Colon Carcinoma Metastatic in the Brain (tissue), 2 donors: ENCODE measurements around a stretch of chr15.

GRCh38 chr15:74174752-74175401 lies 1.4 kb downstream of the ISLR start:
- PRO-cap, 2 experiments = no peak in any of the 2 experiments

DNA sequence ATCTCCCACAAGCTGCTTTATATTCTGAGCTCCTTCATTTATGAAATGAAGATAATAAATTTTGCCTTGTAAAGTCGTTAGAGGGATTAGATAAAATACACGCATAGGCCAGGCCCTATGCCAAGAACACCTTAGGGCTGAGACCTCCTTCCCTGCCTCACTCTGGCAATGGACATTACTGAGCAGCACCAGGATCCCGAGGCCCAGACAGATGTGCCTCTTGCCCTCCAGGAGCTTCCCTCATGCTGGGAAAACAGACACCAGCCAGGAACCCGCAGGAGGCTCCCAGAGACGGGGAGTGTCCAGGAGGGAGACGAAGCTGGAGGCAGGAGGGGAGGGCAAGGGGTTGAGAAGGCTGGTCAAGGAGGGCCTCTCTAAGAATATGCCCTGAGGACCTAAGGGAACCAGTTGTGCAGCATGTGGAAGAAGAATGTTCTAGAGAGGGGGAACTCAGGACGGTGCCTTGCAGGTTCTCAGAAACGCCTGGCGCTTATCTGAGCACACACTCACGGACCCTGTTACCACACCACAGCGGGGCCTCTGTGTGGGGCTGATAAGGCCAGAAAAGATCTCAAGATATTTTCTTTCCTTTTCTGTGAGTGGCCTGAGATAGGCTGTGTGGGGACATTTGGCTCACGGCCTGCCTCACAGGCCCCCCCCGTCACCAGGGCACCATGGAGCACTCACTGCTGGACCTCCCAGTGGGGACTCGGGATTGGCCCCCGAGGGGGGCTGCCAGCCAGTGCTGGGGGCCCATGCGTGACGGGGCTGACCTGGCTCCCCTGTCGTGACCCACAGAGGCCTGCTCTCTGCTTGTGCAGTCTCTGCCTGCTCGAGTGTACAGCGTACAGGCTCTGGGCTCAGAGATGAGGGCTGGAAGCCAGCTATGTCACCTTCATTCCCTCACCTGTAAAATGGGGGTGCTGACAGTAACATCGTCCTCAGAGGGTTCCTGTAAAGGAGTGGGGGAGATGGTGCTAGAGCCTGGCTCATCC lies 22.0 kb upstream of the CYP11A1 start:
- PRO-cap, 2 experiments = no peak in any of the 2 experiments

GRCh38 chr15:74405731-74406422 lies 27.9 kb downstream of the SEMA7A start:
- PRO-cap, 2 experiments = no peak in any of the 2 experiments

GRCh38 chr15:74409772-74410198 lies 24.0 kb downstream of the SEMA7A start:
- PRO-cap, 2 experiments = no peak in any of the 2 experiments

DNA sequence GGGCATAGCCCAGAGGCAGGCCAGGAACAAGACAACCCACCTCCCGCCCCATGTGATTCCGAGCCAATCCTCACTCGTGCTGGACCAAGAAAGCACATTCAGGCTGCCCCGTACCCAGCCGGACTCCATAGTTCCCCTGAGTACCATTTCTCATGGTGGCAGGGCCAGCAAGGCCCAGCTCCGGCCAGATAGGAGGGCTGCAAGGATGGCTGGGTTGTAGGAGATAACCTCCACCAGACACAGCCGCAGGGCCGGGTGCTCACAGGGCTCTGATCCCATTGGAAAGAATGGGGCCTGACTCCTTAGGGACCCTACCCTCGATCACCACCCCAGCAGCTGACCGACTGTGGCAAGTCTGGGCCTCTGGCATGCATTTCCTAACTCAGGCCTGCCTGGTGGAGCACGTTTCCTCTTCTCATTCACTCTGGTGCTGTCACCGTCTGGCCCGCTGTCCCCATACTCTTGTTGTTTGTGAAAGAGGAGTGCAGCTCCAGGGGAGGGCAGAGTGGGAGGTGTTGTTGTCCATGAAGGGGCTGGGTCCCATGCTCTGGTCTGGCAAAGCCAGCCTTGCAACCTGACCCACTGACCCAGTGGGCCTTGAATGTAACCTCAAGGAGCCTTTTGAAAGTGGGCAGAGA lies 11.2 kb downstream of the SEMA7A start:
- PRO-cap, 2 experiments = no peak in any of the 2 experiments

DNA sequence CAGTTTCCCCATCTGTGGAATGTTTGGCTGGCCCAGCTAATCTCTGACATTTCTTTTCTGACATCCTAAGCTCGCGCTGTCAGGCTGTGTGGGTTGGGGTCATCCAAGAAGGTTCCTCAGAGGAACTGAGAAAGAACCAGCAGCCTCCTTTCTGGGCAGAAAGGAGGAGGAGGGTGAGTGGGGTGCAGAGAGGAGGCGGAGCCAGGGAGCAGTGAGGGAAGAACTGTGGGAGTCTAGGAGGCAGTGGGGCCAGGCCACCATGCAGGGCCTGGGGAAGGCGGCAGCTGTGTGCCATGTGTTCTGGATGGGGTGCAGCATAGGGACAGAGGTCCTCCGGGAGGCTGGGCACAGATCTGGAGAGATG lies 5.3 kb downstream of the SEMA7A start:
- PRO-cap, 2 experiments = no peak in any of the 2 experiments

- PRO-cap, 2 experiments = no peak in any of the 2 experiments
Measured at GRCh38 chr15:74428795-74429489, 4.8 kb downstream of the SEMA7A start.

DNA sequence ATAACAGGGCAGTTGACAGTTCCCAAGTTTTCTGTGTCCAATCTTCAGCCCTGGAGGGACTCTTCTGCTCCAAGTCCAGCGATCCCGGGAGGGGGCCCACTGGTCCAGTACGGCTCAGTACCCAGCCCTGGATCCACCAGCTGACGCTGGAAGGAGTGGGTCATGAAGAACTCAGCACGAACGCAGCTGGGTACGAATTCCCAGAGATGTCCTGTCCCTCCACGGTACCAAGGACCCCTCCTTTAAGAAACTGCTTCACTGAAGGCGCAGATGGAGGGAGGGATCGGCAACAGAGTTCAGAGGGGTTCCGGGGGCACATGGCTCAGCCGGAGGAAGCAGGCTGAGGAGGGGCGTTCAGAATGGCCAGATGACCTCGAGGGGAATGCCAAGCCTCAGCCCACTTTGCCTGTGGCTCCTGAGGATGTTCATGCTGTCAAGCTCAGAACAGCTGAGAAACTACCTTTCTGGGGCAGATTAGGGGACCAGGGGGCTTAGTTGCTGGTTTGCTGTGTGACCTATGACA lies 16.4 kb upstream of the CLK3 start:
- PRO-cap, 2 experiments = no peak in any of the 2 experiments

DNA sequence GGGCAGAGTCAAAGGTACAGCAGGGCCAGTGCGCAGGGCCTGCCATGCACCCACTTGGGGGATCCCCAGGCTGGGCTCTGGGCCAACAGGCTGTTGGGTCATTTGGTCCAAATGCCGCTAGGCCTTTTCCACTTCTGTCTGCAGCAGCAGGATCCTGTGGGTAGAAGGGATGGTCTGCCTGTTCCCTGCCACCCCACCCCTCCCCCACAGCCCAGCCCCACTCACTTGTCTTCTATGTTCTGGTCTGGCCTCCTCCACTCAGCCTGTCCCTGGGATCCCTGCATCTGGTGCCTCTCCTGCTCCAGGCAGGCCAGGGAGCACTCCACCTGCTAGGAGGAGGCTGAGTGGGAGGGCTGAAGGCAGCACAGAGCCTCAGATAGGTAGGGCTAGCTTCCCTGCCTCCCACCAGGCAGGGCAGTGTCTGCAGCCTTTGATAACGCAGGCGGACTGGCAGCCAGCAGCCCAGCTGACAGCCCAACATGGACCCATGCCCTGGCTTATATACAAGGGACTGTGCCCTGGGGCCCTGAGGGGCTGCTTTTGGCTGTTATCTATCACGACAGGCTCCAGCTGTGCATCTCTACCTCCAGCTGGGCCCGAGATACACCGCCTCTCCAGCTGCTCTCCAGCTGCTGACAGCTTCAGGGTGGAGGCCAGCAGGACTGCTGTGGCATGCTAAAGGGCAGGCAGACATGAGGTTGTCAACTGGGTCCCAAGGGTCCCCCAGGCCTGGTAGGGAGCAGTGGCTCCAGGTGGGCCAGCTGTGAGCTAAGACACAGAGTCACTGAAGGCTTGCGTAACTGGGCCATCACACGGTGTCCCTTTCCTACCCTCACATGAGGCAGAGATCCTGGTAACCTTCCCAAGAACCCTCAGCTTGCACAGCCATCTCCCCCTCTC lies 5.3 kb upstream of the CLK3 start:
- PRO-cap, 2 experiments = no peak in any of the 2 experiments

- PRO-cap, 2 experiments = no peak in any of the 2 experiments
Measured at GRCh38 chr15:74787482-74788242, 5.8 kb downstream of the CSK start.

- PRO-cap, 2 experiments = no peak in any of the 2 experiments
Measured at GRCh38 chr15:74791769-74792182, 9.9 kb downstream of the CSK start.

DNA sequence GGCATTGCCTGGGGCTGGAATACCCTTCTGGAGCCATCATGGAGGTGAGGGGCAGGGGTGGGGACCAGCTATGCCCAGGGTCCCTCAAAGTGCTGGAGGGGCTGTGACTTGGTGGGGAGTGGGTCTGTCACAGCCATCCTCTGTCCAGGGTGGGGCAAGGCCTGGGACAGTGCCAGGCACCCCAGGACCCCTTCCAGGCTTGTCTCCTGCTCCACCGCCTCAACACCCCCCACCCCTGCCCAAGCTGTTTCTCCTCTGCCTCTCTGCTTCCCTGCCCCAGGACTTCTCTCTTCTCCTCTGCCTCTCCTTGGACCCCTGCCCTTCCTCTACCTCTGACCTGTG lies 322 bp downstream of the LMAN1L start:
- PRO-cap, 2 experiments = no peak in any of the 2 experiments

DNA sequence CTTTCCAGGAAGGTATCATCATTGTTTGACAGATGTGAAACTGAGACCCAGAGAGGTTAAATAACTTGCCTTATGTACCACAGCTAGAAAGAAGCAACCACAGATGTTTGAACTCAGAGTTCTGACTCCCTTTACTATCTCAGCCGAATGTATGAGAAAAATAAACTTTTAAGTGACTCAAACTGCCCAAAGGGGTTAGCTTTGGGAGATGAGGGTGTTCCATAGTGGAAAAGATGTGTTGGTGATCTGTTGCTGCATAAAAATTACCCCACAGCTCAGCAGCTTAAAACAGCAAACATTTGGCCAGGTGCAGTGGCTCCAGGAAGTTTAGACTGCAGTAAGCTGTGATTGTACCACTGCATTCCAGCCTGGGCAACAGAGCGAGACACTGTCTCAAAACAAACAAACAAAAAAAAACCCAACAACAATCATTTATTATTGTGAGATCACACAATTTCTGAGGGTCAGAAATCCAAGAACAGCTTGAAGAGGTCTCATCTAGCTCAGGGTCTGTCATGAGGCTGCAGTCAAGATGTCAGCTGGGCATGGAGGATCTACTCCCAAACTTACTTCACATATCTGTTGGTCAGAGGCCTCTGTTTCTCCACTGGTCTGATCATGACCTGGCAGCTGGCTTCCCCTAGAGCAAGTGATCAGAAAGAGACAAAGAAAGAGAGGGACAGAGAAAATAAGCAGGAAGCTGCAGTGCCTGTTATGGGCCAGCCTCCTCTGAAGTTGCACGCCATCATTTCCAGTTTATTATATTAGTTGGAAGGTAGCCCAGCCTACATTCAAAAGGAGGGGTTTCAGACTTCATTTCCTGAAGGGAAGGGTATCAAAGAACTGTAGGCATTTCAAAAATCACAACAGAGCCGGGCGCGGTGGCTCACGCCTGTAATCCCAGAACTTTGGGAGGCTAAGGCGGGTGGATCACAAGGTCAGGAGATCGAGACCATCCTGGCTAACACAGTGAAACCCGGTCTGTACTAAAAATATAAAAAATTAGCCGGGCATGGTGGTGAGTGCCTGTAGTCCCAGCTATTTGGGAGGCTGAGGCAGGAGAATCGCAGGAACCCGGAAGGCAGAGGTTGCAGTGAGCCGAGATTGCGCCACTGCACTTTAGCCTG lies 4.9 kb upstream of the RPP25 start:
- PRO-cap, 2 experiments = no peak in any of the 2 experiments

GRCh38 chr15:74995762-74996865 lies 751 bp downstream of the SCAMP5 start:
- PRO-cap, 2 experiments = no peak in any of the 2 experiments

GRCh38 chr15:75027587-75027786 lies 4.1 kb downstream of the PPCDC start:
- PRO-cap, 2 experiments = no peak in any of the 2 experiments

- PRO-cap, 2 experiments = no peak in any of the 2 experiments
Measured at GRCh38 chr15:75029176-75030191, 6.1 kb downstream of the PPCDC start.

GRCh38 chr15:75031927-75032637 lies 8.7 kb downstream of the PPCDC start:
- PRO-cap, 2 experiments = no peak in any of the 2 experiments

DNA sequence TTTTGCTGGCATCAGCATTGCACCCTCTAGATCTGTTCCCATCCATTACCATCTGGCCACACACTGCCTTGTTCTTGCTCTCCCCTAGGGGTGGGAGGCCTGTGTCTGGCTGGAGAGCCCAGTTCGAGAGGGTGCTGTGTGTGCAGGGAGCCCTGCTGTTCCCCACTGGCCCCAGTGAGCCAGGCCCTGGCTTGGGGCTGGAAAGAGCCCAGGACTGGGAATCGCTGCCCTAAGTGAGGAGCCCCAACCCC lies 24.0 kb upstream of the C15orf39 start:
- PRO-cap, 2 experiments = no peak in any of the 2 experiments

DNA sequence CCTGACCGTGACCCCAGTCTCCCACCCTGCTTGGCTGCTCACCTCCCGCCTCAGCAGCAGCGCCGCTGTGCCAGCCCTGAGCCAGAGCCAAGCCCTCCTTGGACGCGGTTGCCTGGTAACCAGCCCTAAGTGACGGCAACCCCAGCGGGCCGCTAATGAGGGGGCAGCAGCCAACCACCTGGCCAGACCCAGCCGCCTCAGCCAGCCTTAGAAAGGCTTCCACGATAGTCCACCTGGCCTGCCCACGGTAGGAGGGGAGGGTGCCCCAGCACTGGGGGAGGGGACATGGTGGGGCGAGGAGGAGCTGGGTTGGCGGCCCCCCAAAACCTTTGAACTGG lies 6.2 kb upstream of the C15orf39 start:
- PRO-cap, 2 experiments = no peak in any of the 2 experiments

DNA sequence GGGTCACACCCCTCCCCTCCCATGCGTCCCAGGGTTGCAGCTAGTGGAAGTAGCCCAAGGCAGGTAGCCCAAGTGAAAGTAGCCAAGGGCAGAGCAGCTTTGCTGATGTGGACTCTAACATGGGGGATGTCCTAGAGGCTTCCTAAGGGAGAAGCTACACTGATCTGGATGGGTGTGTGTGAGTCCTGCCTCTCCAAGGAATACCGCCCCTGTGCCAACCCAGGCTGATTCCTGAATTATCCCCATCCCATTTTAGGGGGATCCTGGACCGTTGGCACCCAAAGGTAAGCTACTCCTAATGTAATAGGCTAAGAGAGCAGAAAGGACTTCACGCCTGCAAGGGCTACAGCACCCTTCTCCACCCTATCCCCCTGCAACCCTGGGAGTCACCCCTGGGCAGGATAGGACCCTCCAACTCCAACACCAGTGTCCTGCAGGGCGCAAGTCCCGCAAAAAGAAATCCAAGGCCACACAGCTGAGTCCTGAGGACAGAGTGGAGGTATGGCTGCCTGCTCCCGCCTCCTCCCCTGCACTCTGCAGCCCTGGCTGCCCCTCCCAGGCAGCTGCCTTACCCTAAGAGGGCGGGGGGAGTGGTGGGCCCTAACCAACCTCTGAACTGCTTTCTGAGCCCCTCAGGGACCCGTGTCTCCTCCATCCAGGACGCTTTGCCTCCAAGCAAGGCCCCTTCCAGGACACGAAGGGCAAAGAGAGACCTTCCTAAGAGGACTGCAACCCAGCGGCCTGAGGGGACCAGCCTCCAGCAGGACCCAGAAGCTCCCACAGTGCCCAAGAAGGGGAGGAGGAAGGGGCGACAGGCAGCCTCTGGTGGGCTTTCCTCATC lies 7.4 kb downstream of the NEIL1 start:
- PRO-cap, 2 experiments = no peak in any of the 2 experiments